ENCODE measurements around a stretch of chr16.

DNA sequence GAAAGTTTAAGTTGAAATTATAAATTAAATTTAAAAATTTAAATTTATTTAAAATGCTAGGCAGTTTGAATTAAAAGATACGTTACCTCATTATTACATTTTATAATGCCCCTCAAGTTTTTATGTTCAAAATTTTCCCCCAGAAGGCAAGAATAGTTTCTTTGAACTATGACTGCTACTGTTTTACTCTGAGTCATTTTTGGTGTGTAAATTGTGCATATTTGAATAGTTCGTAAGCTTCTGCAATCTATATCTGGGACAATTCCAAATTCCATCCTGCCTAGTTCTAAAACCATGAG is 839.7 kb upstream of the GOT2 start:
- PRO-cap, 7 experiments, result no peak in any of the 7 experiments
- RAMPAGE, long total RNA, 2 experiments, result no peak in any of the 2 experiments

DNA sequence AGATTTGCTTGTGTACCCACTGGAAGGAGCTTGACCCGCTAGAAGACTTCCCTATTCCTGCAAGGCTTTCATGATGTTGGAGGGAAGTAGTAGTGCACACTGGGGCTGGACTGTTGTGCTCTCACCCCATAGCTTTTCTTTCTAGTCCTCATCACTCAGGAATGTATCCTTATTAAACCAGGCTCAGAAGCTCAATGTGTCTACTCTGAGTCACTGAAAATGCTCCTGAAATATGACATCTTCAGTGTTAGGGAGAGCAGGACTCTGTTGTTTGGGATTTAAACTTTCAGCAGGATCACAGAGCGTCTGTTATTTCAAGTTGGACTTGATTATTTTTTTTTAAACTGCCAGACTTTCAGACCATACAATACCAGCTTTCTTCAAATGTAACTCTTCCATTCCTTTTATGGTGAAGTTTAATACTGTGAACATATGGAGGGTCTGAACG is 257.6 kb downstream of the CDH11 start:
- PRO-cap, 7 experiments, result no peak in any of the 7 experiments
- RAMPAGE, long total RNA, 2 experiments, result no peak in any of the 2 experiments

DNA sequence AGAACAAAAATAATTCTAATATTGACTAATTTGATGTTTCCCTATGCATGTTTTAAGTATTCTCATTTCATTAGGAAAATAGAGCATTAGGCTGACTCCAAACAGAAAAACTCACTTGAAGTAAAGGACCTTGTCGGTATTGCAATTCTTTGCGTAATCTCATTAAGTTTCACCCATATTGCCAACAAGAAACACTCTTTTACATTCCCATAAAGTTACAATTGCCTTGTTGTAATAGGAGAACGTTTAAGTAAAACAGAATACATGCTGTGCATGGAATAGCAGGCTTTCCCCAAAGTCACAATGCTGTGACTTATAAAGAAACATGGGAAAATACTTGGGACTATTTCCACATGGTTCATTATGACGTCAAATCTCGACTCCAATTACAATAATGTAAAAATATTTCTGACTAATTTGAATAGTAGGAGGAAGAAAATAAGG is 52.9 kb downstream of the CDH11 start:
- PRO-cap, 7 experiments, result no peak in any of the 7 experiments
- RAMPAGE, long total RNA, 2 experiments, result no peak in any of the 2 experiments

DNA sequence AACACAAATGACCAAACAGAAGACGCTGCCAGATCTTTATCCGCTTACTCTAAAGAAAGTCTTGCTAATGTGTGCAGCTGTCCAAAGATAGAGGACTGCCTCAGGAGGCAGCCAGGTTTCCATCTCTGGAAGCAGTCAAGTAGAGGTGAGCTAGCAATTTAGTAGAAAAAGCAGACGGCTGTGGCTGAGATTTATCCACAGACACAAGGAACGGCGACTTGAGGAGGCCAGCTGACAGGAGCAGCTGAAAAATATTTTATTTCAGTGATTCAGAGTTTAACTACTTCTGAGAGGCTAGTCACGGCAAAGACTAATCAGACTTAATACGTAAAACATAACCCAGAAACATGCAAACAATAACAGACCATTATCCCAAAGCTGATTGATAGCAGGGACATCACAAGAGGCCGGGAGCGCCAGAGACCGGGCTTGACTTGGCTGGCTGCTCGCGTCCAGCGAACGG is 611.3 kb upstream of the CDH5 start:
- PRO-cap, 7 experiments, result peak in 5 of 7 experiments; most common plus-strand start position 397 of the sequence (in 5); most common minus-strand start position 220 of the sequence (in 3)
- RAMPAGE, long total RNA, 2 experiments, result no peak in any of the 2 experiments

GRCh38 chr16:66133595-66134281 is 232.8 kb upstream of the CDH5 start:
- PRO-cap, 7 experiments, result no peak in any of the 7 experiments
- RAMPAGE, long total RNA, 2 experiments, result no peak in any of the 2 experiments

DNA sequence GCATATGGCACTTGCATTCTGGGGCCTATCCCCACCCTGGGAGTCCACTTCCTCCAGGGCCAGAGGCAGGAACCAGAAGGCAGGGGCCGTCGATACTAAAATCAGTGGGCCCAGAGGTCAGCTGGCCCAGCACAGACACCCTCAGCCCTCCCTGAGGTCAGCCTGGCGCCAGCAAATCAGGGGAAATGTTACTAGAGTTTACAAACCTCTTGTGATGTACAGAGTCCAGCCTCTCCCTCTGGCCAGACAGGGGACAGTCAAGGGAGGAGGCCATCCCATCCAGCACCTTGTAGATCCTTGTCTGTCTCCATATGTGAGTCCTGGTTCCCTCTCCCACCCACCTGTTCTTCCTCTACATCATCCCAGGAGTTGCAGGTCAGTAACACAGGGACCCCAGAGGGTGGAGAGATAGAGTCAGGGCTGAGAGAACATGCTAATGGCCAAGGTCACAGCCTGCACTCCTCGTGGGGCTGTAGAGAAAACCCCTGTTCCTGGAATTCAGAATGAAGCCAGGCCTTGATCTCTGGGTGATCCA is 10.9 kb downstream of the CDH5 start:
- PRO-cap, 7 experiments, result no peak in any of the 7 experiments
- RAMPAGE, long total RNA, 2 experiments, result no peak in any of the 2 experiments

DNA sequence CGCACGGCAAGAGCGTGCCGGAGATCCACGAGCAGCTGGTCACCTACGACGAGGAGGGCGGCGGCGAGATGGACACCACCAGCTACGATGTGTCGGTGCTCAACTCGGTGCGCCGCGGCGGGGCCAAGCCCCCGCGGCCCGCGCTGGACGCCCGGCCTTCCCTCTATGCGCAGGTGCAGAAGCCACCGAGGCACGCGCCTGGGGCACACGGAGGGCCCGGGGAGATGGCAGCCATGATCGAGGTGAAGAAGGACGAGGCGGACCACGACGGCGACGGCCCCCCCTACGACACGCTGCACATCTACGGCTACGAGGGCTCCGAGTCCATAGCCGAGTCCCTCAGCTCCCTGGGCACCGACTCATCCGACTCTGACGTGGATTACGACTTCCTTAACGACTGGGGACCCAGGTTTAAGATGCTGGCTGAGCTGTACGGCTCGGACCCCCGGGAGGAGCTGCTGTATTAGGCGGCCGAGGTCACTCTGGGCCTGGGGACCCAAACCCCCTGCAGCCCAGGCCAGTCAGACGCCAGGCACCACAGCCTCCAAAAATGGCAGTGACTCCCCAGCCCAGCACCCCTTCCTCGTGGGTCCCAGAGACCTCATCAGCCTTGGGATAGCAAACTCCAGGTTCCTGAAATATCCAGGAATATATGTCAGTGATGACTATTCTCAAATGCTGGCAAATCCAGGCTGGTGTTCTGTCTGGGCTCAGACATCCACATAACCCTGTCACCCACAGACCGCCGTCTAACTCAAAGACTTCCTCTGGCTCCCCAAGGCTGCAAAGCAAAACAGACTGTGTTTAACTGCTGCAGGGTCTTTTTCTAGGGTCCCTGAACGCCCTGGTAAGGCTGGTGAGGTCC is 24.2 kb upstream of the BEAN1 start:
- PRO-cap, 7 experiments, result no peak in any of the 7 experiments
- RAMPAGE, long total RNA, 2 experiments, result no peak in any of the 2 experiments

DNA sequence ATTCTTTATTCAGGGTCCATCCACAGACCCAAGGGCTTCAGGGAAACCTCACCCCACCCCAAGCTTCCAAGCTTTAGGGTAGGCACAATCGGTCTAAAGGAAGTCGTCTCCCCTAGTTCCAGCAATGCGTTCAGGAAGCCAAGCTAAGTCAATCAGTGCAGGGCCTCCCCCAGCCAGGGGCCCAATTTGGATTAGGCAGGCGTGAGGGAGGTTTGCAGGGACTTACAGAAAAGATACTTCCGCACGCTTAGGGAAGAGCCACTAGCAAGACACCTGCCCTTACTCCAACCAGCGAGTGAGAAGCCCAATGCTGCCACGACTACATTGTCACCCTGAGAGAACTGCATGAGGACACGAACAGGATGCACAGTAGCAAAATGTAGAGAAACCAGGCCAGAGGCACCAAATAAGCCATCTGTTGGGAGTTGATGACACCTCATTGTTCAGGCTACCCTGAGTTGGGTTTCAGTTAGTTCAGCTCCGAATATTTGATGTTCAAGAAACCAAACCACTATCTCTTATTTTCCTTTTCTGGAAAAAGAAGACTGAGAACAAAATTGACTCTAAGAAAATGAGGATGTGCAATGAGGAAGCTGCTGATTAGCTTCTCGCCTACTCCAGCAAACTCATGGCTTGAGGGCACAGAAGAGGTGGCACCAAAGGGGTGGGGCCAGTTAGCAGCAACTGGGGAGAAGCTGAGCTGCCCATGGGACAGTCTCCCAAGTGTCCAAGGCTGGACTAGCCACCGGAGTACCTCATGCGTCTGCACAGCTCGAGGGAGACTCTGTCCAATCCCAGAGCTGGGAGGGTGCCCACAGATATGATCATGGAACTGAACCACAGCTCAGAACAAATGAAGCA is 29.4 kb downstream of the TK2 start:
- PRO-cap, 7 experiments, result no peak in any of the 7 experiments
- RAMPAGE, long total RNA, 2 experiments, result no peak in any of the 2 experiments

- PRO-cap, 7 experiments, result no peak in any of the 7 experiments
- RAMPAGE, long total RNA, 2 experiments, result no peak in any of the 2 experiments
Observed at GRCh38 chr16:66525816-66526347, 24.0 kb downstream of the TK2 start.

DNA sequence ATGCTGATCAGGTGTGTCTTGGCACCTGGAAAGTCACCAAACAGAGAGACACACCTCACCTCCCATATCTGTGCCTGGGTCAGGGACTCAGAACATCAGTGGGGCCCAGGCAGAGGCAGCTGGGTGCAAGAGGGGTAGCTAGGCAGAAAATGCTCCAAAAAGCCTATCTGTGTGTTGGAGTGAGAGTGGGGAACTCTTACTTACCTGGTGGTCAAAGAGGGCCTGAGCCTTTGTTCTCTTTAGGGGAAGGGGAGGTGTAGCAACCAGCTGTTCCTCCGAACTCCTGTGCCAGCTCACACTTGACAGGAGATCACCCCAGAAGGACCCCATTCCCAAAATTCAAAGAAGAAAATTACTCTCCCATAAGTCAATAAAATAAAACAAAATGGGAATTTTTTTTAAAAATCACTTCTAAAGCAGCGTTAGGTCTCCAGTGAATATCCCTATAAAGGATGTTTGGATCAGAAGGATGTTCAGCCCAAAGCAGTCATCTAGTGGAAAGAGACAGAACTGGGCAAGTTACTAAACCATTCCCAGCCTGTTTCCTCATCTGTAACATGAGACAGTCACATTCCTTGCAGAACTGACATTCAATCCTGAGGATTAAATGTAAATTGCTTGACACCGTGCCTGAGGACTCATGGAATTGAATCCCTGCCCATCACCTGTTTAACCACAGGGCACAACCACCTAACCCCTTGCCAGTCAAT is 1.1 kb downstream of the CMTM2 start:
- PRO-cap, 7 experiments, result no peak in any of the 7 experiments
- RAMPAGE, long total RNA, 2 experiments, result no peak in any of the 2 experiments

- PRO-cap, 7 experiments, result no peak in any of the 7 experiments
- RAMPAGE, long total RNA, 2 experiments, result no peak in any of the 2 experiments
Observed at GRCh38 chr16:66615321-66615873, 10.9 kb downstream of the CMTM3 start.

- PRO-cap, 7 experiments, result no peak in any of the 7 experiments
- RAMPAGE, long total RNA, 2 experiments, result no peak in any of the 2 experiments
Observed at GRCh38 chr16:66616119-66616670, 11.7 kb downstream of the CMTM3 start.

GRCh38 chr16:66706044-66706493 is 9.5 kb upstream of the CMTM4 start:
- PRO-cap, 7 experiments, result peak in 1 of 7 experiments; most common plus-strand start chr16:66706415 (in 1); most common minus-strand start chr16:66706228 (in 1)
- RAMPAGE, long total RNA, 2 experiments, result no peak in any of the 2 experiments

GRCh38 chr16:66741356-66741862 is 10.0 kb downstream of the DYNC1LI2 start:
- PRO-cap, 7 experiments, result no peak in any of the 7 experiments
- RAMPAGE, long total RNA, 2 experiments, result no peak in any of the 2 experiments

GRCh38 chr16:66905497-66906168 is 13.1 kb downstream of the CDH16 start:
- PRO-cap, 7 experiments, result peak in 3 of 7 experiments; most common minus-strand start chr16:66905921 (in 3)
- RAMPAGE, long total RNA, 2 experiments, result no peak in any of the 2 experiments

DNA sequence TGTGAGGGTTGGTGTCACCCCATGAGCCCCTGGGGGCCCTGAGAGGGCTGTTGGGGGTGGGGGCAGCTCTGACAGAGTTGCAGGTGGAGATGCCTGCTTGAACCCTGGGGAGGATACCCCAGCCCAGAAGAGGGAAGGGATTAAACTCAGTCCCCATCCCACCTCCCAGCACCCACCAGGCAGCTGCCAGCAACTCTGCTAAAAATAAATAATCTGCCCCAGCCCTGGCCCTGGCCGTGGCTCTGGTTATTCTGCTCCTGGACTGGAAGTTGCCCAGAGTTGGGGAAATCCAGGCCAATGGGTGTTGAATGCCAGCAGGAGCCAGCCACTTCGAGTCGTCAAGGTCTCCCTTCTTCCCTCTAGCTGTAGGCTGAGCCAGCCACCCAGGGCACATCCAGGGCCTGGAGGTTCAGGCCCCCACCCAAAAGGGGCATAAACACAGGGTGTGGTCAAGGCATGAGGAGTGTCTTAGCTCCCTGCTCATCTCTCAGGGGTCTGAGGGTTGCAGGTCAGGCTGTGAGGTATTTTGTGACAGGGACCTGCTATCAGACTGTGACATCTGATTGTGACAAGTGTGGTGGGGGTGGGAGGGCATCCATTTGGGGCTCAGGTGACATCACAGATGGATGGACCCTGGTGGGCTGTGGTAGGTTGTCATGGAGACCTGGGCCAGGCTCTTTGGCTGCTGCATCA is 923 bp upstream of the RRAD start:
- PRO-cap, 7 experiments, result peak in 4 of 7 experiments; most common minus-strand start position 253 of the sequence (in 4)
- RAMPAGE, long total RNA, 2 experiments, result no peak in any of the 2 experiments

DNA sequence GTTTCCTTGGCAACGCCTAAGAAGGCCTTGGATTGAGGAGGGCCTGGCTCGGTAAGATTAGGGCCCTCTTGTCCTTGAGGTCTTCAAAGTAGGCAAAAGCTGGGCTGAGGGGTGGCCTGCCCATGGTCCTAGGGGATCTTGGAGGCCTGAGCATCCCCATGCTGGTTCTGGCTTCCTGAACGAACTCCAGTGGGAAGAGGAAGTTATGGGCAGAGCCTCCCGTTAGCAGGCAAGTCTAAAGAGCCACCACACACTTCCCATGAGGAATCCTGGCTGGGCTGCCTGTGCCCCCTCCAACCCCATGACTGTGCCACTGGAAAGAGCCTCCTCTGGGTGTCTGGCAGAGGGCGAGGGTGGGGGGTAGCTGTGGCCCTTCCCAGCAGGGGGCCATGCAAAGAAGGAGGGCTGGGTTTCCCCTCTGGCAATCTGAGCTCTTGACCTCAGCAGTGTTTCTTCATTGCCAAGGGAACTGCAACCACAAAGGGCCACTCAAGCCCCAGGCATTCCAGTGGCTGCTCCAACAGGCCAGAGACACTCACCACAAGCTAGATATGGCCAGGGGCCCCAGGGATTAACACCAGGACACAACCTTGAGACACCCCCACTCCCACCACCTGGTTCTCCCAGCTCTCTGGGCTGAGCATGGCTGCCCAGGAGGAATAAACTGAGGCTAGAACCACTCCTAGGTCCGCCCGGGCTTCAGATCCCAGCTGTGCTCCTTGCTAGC is 1.6 kb upstream of the RRAD start:
- PRO-cap, 7 experiments, result no peak in any of the 7 experiments
- RAMPAGE, long total RNA, 2 experiments, result no peak in any of the 2 experiments

DNA sequence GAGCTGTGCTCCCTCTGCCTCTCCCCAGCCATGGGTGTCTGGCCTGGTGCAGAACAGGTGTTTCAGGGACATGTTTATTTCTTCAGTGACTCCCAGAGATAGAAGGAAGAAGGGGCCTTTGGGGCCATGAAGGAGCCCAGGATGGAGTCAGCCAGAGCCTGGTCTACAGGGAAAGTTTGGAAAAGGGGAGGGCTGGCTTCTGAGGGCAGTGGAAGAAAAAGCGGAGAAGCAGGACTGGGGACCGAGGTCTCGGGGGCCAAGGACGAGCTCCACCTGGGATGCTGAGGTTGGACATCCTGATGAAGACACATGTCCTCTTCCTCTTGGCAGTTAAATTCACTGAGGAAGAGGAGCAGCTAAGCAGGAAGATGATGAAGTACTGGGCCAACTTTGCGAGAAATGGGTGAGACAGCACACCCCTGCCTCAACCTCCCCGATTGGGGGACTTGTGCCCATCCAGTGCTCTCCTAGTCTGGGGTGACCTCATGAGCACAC is 7.7 kb downstream of the CES2 start:
- PRO-cap, 7 experiments, result no peak in any of the 7 experiments
- RAMPAGE, long total RNA, 2 experiments, result no peak in any of the 2 experiments

DNA sequence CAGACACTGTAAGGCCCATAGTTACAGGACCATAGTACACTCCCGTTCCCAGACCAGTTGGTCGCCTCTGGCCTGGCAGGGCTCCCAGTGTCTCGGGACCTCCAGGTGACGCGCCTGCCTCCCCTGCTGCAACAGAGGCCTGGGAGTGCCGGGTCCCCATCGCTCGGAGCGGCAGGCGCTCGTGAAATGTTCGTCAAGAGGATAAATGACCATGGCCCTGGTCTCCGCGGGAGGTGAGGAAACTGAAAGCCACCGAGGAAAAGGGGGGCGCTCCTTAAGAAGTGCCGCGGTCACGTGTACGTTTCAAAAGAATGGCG is 12.4 kb downstream of the CES2 start:
- PRO-cap, 7 experiments, result peak in 1 of 7 experiments; most common plus-strand start position 131 of the sequence (in 1)
- RAMPAGE, long total RNA, 2 experiments, result no peak in any of the 2 experiments

- PRO-cap, 7 experiments, result no peak in any of the 7 experiments
- RAMPAGE, long total RNA, 2 experiments, result no peak in any of the 2 experiments
Observed at GRCh38 chr16:67053893-67054592, 25.1 kb downstream of the CBFB start.

Measured in ovary (tissue), 7 donors.